Mammary microvascular endothelial cell (primary cell): ENCODE data around the genes MPP7 and LYZL1.

DNA sequence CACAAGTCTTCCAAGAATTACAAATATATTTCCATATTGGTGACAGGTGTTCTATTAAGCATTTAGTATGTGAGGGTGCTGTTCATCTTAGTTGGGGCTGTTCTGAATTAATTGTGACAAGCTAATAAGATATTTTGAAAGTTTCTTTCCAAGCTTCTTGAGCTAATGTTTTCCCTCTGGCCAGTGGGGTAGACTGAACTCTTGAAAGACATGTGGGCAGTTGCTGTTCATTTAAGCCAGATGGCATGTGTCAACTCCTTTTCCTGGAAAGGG is 21.6 kb downstream of the RAB18 start:
- RAMPAGE, long total RNA: no peak

GRCh38 chr10:27536790-27537361 is 32.8 kb downstream of the RAB18 start:
- RAMPAGE, long total RNA: no peak

DNA sequence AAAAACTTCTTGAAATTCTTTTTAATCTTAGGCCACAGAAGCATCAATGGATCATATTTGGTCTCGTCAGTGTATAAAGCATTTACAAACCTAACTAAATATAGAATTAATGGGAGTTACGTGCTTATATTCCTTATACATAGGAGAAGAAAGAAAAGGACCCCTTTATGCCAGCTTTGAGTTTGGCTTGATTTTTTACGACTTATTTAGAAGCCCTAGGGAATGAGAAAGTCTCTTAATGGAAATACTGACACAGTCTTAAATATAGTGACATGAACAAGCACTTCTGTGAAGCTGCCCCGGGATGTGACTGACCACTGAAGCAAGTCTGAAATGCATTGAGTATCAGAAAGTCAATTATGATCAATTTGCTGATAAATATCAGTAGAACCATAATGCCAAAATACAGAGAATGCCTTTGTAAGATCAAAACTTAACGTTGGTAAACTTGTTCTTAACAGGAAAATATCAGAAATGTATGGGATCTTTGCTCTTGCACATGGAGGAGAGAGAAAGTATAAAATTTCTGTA is 19.8 kb downstream of the MKX start:
- RAMPAGE, long total RNA: no peak

- RAMPAGE, long total RNA: no peak
These were observed 8.0 kb downstream of the MPP7 start for GRCh38 chr10:28294690-28295520.

DNA sequence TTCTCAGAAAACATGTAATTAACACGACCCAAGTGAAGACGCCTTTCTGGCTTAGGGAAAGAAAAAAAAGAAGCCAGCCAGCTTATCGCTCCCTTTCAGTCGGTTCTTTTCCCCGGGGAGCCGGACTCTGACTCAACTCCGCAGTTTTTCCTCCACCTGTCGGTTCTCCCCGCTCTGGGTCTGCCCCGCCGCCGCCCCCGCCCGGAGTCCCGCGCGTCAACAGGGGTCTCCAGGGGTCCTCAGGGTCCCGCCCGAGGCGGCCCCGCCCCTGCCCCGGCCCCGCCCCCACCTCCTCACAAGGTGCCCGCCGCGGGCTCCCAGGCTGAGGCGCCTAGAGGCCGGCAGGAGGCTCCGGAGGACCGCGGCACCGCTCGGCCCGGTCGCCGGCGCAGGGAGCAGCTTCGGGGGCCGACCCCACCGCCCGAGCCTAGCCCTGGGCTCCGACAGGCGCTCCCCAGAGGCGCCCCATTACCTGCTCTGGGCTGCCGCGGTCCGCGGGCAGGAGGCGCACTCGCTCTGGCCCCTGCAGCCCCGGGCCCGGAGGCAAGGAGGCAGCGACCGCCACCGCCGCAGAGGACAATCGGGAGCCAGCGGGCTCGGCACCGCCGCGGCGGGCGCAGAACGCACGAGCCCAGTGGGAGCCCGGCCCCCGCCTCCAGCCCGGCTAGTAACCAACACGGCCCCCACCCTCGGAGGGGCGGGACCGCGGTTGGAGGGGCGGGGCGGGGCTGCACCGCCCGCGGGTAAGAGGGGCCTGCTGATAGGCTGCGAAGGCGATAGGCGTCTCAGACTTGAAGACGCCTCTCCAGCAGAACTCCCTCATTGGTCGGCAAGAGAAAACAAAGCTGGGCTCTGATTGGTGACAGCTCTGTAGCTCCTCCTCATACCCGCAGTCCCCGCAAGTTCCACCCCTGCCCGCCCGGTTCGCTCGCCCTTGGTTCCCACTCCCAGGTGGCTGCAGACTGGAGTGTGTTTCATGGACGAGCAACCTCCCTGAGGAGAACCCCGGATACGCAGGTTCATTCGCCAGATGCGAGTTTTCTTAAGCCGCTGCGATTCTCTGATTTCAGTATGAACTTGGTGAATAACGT is at the start of gene MPP7:
MPP7 (minus strand) TSS at position 676 of the 1,091 bp plus-strand sequence.
- RAMPAGE, long total RNA: no peak

- RAMPAGE, long total RNA: no peak
These were observed 40.4 kb upstream of the WAC start for GRCh38 chr10:28492491-28492937.

GRCh38 chr10:28566362-28567043 is 33.6 kb downstream of the WAC start:
- RAMPAGE, long total RNA: no peak

DNA sequence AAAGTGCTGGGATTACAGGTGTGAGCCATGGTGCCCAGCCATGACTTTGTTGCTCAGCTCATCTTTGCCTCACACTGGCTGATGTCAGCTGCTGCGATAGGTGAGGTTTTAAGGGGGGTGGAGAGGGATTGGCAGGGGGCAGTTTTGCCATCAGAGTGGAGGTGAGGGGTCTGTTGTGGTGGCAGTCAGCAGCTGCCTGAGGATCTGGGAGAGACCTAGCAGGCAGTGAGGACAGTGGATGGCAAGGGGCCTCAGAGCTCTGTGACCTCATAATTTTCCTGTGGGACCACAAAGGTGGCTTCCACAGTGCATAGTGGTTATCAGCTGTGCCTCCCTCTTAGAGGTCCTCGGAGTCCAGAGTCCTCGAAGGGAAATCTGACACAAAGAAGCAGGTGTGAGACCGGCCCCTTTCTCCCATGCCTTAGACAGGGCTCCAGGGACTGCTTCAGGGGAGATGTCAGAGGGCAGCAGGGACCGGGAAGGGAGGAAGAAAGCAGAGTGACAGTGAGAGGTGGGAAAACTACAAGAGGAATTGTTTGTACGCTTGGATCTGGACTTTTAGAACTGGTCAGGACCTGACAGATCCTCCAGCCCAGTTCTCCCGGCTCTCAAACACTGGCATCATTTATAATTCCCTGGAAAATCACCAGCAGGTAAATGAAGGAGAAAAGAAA is 66.2 kb downstream of the BAMBI start:
- RAMPAGE, long total RNA: no peak

DNA sequence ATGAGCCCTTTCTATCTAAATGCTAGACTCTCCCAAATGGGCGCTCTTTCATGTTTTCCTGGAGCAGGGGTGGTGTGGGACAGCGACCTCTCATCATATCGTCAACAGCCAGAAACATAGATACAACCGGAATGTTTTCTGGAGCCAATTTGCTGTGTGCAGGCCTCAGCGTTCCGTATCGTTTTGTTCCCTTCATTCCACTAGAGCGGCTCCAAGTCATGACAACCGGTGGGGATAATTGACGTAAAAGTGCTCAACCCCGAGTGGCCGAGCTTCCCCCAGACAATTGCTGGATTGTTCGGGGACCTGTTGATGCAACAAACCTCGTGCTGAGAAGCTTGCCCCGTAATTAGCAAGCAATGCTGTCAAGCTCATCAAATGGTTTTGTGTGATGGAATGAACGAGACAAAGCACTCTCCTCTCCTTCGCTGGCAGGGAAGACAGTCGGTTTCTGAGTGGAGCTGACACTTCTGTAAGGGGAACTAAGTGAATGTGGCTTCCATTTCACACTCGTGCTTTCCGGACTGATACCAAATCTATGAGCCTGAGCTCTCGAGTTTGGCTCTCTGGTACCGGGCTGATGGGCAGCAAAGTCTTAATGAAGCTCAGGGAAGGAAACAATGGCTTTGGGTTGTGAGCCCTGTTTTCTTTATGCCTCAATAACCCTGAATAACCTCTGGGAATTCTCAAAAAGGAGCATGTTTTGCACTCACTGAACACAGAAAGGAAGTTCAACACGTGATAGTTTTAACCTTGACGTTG is 220.4 kb downstream of the BAMBI start:
- RAMPAGE, long total RNA: no peak

DNA sequence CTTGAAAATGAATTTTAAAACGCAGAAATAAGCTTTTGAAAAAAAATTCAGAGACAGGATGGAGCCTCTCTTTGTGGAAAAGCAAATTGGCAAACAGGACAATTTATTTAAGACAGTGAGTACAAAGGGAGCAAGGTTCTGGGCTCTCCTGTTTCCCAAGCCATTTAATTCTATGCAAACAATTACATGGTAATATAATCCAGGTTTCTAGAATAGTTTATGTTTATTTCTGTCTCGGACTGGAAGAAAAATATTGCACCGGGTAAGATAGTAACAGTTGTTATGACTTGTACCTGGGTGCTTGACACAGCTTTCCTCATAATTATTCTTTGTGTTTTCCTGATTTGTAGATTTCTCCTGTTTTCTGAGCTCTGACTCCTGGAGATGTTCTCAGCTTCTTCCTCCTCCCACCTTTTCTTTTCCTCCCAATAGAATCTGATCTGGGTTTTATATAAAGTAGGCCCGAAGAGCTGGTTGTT is 263.2 kb downstream of the BAMBI start:
- RAMPAGE, long total RNA: no peak

DNA sequence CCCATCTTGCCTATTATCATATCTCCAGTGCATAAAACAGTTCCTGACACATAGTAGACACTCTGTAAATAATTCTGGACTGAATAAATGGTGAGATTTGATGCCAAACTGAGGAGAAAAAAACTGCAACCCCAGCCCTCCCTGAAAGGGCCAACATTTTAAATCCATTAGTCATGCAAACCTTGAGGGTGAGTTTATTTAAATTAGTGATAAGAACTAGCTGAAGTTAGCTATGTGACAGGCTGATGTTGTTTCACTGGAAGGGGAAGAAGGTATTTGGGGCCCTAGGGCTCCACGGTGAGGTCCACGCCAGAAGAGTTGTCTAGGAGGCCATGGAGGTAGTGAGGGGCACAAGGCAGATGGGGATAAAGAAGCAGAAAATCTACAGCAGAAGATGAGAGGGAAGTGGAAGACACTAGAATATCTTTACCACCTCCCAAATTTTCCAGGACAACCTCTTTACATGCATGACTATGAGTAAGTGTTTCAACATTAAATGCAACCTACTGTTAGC is 183.3 kb upstream of the LYZL1 start:
- RAMPAGE, long total RNA: no peak

- RAMPAGE, long total RNA: no peak
These were observed 182.7 kb upstream of the LYZL1 start for GRCh38 chr10:29106103-29106689.

DNA sequence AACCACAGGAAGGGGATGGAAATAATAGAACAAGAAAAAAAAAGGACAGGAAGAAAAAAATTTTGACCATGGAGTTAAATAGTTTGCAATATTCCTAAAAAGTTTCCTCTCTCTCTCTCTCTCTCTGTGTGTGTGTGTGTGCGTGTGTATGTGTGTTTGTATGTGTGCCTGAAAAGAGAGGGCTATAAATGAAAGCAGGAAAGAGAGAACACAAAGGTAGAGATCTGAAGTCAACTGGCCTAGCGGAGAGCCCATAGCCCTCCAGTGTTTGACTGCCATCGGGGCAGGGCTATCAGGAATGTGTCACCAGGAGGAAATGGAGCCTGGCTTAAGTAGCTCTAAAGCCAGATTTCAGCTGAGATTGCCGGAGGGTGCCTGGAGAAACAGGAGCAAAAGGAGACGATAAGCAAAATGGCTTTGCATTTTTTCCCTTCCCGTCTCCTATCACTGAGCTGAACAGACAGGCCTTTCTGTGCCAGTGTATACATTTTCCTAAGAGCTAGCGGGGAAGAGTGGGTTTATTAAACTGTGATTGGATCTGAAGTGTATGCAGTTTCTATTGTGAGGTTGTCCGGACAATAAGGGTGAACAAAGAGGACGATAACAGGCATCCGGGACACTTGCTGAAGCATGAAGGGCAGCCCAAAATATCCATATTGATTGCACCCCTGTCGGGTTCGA is 175.7 kb upstream of the LYZL1 start:
- RAMPAGE, long total RNA: no peak

- RAMPAGE, long total RNA: no peak
These were observed 156.3 kb upstream of the LYZL1 start for GRCh38 chr10:29132416-29133136.

- RAMPAGE, long total RNA: no peak
These were observed at the start of gene LYZL1 for GRCh38 chr10:29288930-29289253. LYZL1 (plus strand) TSS chr10:29289070.

GRCh38 chr10:29426398-29427033 is 137.6 kb downstream of the LYZL1 start:
- RAMPAGE, long total RNA: no peak

- RAMPAGE, long total RNA: no peak
These were observed 157.7 kb downstream of the LYZL1 start for GRCh38 chr10:29446366-29447157.

- RAMPAGE, long total RNA: no peak
These were observed 164.6 kb downstream of the SVIL start for GRCh38 chr10:29470116-29470700.

DNA sequence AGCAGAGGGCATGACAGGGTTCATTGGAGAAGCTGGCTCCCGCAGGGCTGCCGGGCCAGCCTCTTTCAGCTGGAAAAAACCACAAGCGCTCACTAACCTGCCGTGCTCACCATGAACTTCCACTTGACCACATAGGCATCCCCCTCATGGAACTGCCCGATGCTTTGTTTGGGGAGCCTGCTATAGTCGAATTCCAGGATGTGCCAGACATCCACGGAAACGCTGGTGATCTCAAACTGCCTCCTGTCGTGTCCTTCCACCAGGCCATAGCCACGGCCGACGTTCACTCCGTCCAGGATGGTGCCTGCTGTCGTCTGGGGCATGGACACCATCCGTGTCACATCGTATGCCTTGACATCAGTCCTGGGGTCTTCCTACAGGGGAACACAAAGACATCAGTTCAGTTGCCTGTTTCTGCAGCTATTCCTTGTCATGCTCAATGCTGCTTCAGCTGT is 154.3 kb downstream of the SVIL start:
- RAMPAGE, long total RNA: no peak

DNA sequence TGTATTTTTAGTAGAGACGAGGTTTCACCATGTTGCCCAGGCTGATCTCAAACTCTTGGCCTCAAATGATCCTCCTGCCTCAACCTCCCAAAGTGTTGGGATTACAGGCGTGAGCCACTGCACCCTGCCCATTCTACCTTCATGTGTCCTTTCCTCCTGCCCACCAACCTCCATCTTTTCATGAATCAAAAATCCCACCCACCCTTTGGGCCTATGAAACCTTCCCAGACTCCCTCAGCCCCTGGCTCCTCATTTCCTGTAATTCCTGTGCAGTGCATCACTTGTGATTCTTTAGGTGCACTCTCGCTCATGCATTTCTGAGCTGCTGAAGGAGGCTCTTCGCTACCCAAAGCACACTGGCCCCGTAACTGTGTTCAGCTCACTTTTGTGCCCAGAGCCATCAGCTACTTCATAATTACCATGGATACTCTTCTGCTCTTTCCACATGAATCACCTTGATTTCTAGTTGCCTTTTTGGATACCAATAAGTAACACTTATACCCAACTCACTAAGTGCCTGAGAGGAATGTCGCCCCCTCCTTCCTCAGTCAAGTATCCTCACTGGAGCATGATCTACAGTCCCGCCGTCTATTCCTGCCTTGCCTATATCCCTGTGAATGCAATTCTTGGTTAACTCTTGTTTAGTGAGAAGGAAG is 24.1 kb downstream of the SVIL start:
- RAMPAGE, long total RNA: no peak